Left lobe of liver (tissue), 1 donor: ENCODE measurements around a stretch of chr18.

GRCh38 chr18:13280332-13281063 lies 61.9 kb downstream of the LDLRAD4 start:
- PRO-cap = no peak

- PRO-cap = no peak
These were observed 216.9 kb downstream of the LDLRAD4 start for GRCh38 chr18:13435556-13435849.

- PRO-cap = no peak
These were observed 233.9 kb downstream of the LDLRAD4 start for GRCh38 chr18:13451971-13453396.

DNA sequence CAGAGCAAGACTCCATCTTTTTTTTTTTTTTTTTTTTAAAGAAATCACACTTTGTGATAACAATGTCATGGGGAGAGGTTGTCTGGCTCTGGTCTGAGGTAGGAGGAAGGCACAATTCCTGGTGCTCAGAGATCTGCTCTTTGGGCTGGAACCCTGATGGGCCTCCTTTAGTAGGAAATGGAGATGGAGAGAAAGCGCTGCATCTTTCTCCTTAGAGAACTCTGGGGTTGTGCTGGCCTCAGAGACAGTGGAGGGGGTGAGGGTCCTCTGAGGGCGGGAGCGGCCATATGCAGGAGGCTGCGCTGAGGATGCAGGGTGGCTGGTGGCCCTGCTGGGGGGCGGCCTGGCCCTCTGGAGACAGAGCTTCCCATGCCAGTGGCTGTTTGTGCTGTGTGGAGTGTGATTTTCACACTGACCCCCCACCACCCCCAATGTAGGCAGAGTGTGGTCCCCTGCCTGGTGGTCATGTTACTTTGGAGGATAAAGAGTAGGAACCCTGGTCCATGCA lies 194.7 kb downstream of the FAM210A start:
- PRO-cap = no peak

DNA sequence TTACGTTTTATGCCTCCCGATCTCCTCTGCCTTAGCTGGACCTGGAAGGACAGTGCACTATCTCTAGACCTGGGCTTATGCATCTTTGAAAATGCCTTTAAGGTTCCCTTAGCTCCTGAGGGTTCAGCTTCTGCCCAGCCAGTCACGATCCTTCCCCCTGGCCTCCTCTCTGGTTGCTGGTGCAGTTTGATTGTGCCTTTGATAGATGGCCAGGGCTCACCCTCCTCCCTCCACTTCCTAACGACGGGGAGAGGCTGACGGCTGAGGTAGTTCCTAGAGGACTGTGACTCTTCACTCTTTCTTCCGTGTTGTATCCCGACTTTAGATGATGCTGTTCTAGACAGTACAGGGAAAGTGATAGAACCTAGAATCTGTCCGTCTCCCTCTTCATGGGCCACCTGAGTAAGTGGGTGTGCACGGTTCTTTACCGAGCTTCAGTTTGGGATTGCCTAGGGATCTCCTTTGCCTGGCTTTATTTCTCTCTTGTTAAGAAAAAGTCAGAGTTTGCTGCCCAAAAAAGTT lies 173.9 kb downstream of the FAM210A start:
- PRO-cap = no peak

DNA sequence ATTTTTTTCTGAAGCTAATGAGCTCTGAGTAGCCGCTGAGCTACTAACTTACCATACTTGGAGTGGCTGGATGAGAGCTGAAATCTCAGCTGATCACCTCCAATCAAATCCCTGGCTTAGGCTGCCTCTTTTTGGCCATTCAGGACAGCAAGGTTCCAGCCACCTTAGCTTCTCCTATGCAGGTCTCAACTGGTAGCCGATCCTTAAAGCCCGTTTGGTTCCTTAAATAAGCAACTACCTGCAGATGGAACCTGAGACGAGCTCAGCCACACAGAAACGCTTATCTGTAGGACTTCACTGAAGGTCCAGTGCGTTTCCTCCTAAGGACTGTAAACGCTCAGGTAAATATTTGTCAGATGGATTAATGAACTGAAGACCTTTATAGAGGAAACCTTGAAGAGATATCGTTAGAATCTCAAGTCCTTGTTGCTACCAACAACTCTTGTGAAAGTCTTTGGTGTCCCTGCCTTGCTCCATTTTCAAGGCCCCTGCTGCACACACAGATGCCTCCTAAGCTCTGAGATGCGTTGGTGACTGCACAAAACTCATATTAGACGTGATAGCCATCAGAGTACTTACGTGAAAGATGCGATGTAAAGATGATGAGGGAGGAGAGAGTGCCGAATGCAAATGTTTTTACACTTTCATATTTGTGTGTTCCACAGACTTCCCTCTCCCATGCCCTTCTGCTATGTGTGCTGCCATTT lies 117.7 kb downstream of the FAM210A start:
- PRO-cap = no peak

DNA sequence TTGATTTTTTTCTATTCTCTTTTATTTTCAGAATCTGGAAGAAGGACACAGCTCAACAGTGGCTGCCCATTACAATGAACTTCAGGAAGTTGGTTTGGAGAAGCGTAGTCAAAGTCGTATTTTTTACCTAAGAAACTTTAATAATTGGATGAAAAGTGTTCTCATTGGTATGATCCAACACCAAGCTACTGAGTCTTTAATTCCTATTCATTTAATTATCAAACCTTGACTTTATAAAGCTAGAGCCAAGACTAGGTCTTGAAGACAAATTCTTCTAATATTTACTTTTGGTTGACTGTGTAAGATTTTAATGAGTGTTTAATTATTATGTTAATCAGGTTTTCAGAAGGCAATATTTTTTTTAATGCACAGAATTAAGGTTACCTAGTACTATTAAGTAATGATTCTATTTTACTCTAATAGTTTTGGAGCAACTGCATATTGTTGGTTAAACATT lies 8.0 kb downstream of the RNMT start:
- PRO-cap = no peak

DNA sequence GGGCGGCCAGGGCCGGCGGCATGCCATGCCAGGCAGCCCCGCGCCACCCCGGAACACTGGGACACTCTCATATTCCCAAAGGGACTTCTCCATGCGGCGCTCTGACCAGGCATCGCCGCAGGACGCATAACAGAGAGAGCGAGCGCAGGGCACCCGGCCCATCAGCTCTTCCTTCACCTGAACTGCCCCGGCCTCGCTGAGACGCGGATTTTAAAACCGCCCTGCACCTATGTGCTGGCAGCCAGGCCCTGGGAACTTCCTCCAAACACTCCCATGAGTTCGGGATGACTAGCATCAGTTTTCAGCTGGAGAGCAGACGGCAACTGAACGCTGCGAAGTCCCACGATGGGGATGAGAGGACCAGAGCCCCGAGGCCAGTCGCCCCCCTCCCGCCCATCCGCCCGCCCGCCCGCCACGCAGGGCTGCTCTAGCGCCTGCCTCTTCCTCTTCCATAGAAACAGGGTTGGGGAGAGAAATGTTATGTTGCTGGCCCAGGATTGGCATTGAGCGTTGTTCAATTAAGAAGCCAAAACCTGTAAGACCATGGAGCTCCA lies 44.9 kb downstream of the MC5R start:
- PRO-cap = no peak

DNA sequence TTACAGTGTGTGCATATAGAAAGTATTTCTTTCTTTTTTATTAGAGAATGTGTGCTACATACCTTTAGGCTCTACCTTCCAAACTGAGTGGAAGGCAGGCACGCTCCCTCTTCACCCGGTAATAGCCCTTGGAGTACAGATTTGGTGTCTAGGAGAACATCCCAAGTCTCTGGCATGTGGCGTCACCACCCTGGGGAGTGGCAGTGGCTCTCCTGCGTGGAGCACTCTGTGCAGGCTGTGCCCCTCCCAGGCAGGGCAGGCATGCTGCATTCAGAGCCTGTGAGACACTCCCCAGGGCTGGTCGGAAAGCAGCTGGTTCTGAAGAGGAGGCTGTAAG lies 193.2 kb downstream of the ANKRD30B start:
- PRO-cap = no peak

GRCh38 chr18:20982475-20982871 lies 129.1 kb downstream of the ROCK1 start:
- PRO-cap = no peak

DNA sequence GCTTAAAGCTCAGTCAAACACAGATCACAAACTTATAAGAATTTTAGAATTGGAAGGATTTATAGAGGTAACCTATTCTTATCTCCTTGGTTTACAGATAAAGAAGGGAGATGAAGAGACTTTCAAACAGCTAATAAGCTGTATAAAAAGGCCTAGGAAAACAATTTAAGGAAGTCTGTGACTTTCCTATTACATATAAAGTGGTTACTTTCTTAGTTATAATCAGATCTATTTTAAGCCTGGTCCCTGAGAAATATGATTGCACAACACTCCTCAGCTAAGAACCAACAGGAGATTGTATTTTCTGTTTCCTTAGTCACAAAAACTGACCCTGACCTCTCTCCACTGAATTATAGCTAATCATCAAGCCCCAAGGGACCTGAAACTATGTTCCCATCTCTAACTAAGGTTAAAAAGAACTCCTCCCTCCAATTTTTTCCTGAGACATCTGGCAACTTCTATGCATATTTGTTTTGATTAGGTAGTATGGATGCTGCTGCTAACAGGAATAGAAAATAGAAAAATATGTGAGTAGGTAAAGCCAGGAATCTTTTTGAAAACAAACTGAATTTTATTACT lies 106.9 kb downstream of the ROCK1 start:
- PRO-cap = no peak

GRCh38 chr18:21052999-21053548 lies 58.5 kb downstream of the ROCK1 start:
- PRO-cap = no peak

- PRO-cap = no peak
These were observed 56.1 kb downstream of the ROCK1 start for GRCh38 chr18:21055199-21056169.

GRCh38 chr18:21198859-21199148 lies 43.2 kb upstream of the GREB1L start:
- PRO-cap = no peak

DNA sequence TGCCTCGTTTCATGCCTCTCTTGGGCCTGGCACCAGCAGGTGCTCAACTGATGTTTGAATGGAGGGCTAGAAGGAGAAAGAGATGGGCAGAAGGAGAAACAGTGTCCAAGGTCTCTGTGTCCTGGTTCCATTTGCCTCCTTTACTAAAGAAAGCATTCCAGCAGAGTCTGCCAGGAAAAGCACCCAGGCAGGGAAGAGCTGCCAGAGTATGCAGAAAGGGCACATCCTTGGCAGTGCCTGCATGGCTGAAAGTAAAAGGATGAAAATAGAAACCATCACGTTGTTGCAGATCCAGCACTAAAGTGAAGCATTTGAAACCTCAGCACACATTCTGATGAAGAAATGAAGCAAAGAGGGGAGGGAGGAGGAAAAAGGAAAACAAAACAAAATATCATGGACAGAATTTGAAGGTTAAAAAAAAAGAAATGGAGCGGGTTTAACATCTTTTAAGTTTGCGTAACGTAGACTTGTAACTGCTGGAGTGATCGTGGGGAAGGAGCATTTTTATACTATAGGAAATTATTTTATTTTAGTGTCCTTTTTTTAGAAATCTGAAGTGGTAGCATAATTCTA lies 142.1 kb downstream of the ESCO1 start:
- PRO-cap = no peak

DNA sequence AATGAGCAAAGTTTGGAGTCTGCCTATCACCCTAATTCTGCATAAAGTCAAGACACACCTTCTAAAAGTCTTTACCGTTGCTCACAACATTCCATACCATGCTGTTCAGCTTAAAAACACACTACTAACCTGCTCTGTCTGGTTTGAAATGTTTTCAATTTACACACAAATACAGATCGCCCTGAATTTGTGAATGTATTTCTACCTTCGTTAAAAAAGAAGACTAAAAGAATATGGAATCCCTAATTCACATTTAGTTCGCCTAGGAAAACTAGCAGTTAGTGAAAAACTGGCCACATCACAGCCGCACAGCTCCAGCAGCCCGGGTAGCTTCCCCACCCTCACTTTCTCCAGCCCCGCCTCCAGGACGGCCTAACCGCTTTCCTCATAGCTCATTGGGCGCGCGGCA lies 316 bp upstream of the MIB1 start:
- PRO-cap = bidirectional peak, plus-strand start outside the sequence, minus-strand start at position 348 of the sequence

GRCh38 chr18:21831231-21831903 lies 90.8 kb downstream of the MIB1 start:
- PRO-cap = no peak

- PRO-cap = no peak
These were observed 93.3 kb downstream of the MIB1 start for GRCh38 chr18:21833936-21834348.

- PRO-cap = no peak
These were observed 125.0 kb upstream of the GATA6 start for GRCh38 chr18:22044319-22044945.

- PRO-cap = bidirectional peak, plus-strand start at chr18:22169398, minus-strand start at chr18:22169067
These were observed 513 bp upstream of the GATA6 start for GRCh38 chr18:22168971-22169181.